ENCODE data around the gene CREB5.

GRCh38 chr7:26658642-26658999 is 205.8 kb downstream of the SKAP2 start:
- PRO-cap, result no peak
- RAMPAGE, long total RNA, result no peak

- PRO-cap, result no peak
- RAMPAGE, long total RNA, result no peak
These were observed 177.8 kb downstream of the SKAP2 start for GRCh38 chr7:26686642-26686972.

GRCh38 chr7:27096792-27097891 is 1.3 kb upstream of the HOXA1 start:
- PRO-cap, result unidirectional peak, minus-strand start at chr7:27097181
- RAMPAGE, long total RNA, result no peak

GRCh38 chr7:27105228-27105844 is 2.9 kb upstream of the HOXA2 start:
- PRO-cap, result no peak
- RAMPAGE, long total RNA, result no peak

GRCh38 chr7:27148024-27148610 is 543 bp upstream of the HOXA6 start:
- PRO-cap, result no peak
- RAMPAGE, long total RNA, result no peak

- PRO-cap, result no peak
- RAMPAGE, long total RNA, result no peak
These were observed 1.7 kb upstream of the HOXA6 start for GRCh38 chr7:27149239-27149661.

DNA sequence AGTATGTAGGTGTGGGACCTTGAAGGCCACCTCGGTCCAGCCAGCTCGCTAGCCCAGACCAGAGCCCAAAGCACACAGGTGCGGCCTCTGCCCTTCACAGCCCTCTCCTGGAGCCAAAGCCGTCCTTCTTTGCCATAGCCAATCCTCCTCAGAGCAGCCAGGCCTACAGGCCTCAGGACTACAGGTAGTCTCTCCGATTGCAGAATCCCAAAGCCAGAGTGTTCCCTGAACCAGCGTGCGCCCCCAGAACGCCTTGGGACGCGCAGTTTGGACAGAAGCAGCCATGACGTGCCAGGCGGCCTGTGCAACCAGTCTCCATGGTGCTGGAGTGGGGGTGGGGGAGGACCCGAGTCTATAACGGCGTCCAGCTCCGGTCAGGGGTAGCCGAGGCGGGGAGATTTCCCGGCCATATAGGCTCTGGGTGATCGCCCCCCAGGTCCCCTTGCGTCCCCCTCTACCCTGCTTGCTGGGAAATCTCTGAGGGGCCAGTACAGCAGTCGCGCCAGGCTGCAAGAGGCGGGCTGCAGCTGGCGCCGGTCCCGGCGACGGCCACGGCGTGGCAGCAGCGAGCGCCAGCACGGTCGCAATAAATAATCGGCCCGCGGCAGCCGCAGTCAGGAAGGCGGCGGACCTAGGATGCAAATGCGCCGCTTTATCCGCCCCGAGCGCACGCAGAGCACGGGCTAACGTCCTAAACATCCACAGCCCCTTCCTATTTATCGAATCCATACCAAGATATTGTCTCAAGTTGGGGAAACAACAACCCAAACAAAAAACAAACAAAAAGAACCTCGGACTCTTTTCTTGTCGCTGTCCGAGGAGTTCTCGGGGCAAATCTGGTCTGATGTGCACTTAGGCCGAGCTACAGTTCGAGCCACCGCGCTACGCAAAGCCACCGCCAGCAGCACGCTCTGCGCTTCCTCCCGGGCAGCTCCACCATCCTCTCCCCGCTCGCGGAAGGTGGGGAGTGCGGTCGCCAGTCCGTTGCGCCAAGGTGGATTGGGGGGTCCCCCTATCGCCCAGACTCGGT is 1.6 kb downstream of the HOXA3 start:
- PRO-cap, result bidirectional peak, plus-strand start at position 631 of the sequence, minus-strand start at position 564 of the sequence
- RAMPAGE, long total RNA, result start-site peak on the minus strand centred at position 547 of the sequence, 36 bp wide, 17 and 32 reads in 2 replicates

DNA sequence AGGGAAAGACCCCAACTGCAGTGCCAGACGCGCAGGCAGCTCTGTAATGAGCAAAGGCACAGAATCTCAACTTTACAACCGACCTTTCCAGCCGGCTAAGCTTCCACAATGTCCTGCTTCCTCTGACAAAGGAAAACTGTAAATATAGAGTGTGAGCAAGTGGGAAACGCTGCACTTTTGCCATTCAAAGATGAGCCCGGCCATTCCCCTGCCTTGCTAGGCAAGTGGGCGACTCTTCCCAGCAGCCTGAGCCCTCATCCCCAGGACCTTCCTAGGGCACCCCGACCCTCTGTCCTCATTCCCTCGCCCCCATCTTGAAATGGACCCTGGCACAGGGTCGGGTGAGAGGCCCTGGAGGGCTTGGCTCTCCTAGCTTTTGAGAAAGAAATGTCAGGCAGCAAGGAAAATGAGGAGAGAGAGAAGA is 1.1 kb downstream of the HOXA7 start:
- PRO-cap, result bidirectional peak, plus-strand start outside the sequence, minus-strand start at position 316 of the sequence
- RAMPAGE, long total RNA, result no peak

- PRO-cap, result no peak
- RAMPAGE, long total RNA, result no peak
These were observed 494 bp upstream of the HOXA10 start for GRCh38 chr7:27174548-27175079.

DNA sequence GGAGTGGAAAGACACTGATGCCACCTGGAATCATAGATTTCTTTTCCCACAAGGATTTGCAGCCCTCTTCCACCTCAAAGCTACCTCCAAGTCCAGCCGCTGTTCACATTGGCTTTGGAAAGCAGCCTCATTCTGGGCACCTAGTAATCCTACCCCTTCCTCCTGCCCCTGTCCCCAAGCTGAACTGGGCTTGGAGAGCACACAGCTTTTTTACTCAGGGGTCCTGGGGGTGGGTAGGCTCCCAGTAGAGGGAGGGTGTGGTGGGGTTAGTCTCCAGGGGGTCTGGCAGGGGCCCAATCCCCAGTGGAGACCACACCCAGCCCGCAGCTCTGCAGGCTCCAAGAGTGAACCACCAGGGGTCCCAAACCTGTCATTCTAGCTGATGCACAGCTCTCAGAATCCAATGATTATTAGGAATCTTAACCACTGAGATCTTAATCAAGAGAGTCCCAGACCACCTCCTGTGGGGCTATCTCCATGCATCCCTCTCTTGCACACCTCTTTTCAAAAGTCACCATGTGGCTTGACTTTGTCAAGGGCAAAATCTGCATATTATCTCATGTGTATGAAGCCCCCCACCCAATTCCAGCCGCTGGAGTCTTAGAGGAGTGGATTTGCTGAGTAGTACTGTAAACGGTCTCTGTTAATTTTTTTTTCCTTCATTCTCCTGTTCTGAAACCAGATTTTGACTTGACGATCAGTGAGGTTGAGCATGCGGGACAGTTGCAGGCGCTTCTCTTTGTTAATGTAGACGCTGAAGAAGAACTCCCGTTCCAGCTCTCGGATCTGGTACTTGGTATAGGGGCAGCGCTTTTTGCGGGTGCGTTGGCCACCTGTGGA is 2.6 kb downstream of the HOXA11 start:
- PRO-cap, result no peak
- RAMPAGE, long total RNA, result no peak

DNA sequence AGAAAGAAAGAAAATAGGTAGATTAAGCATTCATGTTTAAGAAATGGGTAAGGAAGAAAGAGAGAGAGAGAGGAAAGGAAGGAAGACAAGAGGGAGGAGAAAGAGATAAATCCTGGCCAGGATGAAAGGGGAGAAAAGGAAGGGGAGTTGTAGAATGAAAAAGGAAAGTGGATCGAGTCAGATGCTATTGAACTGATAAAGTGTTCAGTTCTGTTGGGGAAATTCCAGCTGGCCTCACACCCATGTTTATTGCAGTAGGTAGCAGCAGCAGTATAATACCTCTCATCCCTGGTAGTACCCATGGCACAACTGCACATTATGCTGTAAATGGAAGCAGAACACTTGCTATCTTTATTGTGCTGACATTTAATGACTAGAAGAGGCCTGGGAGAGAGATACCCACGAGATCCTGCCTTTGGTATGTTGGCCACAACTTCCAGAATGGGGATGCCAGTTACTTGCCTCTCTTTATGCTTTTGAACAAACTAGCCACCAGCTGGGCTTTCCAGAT is 178.1 kb downstream of the EVX1 start:
- PRO-cap, result no peak
- RAMPAGE, long total RNA, result no peak

GRCh38 chr7:27779493-27780209 is 39.7 kb downstream of the TAX1BP1 start:
- PRO-cap, result no peak
- RAMPAGE, long total RNA, result no peak

DNA sequence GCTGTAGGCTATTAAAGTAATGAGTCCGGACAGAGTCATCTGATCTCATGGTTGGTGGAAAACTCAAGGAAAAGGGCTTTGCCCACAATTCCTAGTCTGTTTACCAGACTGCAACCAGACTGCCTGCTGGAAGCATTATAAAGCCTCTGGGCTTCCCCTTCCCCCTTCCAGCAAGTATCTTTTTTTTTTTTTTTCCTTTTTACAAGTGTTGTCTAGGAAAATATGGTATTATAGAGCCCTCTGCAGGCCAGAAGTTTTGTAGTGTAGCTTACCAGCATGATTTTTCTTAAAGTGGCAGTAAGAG is 181.1 kb downstream of the TAX1BP1 start:
- PRO-cap, result no peak
- RAMPAGE, long total RNA, result no peak

DNA sequence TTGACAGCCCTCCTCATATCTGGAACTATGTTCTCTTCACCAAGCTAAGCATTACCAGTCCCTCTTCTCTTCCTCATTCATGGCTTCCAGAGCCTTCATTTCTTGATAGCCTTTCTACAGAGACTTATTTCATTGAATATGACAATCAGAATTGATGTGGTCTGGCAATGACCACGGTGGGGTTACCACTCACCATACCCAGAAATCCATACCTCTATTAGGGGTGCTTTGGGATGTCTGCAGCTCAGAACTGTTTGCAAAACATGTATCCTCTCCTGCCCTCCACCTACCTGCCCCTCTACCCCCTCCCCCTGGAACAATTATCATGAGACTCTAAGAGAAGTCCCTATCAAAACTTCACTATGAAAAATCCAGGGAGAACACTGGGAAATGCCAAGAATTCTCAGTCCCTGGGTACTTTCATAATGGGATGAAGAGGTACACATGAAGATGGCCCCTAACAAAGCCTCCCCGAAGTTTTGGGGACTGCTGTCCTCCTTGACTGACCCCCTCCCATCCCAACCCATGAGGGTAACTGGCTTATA is 26.9 kb downstream of the JAZF1 start:
- PRO-cap, result no peak
- RAMPAGE, long total RNA, result no peak

DNA sequence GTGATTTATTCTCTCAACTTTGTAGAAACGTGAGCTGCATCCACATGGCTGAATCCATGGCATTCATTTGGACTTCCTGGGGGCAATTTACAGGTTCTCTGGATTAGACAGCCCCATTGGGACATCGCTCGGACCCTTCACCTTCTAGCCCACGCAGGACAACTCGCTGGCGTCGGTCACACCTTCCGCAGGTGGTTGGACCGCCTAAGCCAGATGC is 1.6 kb downstream of the JAZF1 start:
- PRO-cap, result no peak
- RAMPAGE, long total RNA, result no peak

DNA sequence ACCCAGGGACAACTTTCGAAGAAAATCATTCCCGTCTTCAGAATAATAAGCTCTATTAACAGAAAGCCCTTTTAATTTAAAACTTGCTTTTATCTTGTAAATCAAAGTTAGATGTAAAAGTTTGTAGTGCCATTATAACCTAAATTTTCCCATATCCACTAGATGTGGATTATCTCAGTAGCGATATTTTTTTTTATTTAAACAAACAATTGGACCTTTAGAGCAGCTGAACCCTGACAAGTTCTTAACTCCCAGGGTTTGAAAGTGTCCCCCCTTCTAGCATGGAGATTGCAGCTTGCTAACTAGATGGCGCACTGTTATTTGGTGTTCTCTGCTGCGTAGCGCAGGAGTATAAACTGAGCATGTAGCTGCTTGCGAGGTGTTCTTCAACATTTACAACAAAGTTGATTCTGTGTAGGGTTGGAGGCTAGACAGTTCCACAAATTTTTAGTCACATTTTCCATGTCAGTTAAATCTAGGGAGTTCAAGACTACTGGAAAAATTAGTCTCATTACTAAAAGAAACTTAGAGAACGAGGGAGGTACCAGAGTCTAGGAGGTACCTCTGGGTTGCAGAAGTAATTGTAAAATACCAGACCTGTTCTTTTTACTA is at the start of gene CREB5:
Gene CREB5, plus strand, starts transcription at position 382 of the 612 bp plus-strand sequence.
- PRO-cap, result no peak
- RAMPAGE, long total RNA, result no peak

DNA sequence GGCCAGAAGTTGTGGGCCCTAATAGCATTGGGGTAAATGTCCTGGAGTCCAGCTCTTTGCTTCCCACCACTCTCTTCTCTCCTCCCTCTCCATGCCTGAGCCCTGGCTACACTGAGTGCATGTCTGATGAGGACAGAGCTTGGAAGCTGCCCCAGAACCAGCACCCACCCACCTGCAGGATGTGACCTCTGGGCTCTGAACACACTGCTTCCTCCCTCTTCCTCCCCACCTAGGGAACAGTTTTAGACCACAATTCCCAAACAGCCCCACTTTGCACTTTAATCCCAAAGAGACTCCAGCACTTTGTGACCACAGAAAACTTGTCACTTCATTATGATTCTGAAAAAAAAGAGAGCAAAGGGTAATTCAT is 262.5 kb downstream of the TRIL start:
- PRO-cap, result no peak
- RAMPAGE, long total RNA, result no peak

DNA sequence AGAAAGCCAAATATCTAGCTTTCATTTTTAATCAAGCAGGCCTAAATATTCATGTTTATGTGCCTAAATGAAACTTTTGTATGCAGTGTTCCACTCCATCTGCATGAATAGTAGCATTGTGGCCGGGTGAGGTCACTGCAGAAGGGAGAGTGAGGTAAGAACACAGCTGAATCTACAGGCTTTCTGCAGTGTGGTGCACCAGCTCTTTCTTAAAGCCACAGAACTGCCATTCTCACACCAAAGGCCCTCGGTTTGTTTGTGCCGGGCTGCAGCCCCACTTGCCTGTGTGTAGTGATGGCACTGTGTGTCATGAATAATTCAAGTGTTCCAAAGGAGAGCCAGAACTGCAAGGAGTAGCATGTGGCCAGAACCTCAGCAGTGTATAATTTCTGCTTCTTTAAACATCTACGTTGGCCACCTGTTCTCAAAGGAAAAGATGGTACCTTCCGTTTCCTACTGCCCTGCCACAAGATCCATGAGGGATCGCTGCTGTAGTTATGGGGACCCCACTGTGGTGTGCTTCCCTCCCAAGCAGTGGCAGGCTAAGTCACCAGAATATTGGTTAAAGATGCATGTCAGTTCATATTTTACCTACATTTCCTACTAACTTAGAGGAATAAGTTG is 204.0 kb downstream of the TRIL start:
- PRO-cap, result no peak
- RAMPAGE, long total RNA, result no peak

GRCh38 chr7:28853758-28854683 is 104.1 kb downstream of the TRIL start:
- PRO-cap, result no peak
- RAMPAGE, long total RNA, result no peak

GRCh38 chr7:29192815-29193185 is 1.8 kb upstream of the CHN2 start:
- PRO-cap, result no peak
- RAMPAGE, long total RNA, result no peak

All from Karpas-422 (cell line).